Hematopoietic multipotent progenitor cell (in vitro differentiated cells): ENCODE measurements around a stretch of chr2.

DNA sequence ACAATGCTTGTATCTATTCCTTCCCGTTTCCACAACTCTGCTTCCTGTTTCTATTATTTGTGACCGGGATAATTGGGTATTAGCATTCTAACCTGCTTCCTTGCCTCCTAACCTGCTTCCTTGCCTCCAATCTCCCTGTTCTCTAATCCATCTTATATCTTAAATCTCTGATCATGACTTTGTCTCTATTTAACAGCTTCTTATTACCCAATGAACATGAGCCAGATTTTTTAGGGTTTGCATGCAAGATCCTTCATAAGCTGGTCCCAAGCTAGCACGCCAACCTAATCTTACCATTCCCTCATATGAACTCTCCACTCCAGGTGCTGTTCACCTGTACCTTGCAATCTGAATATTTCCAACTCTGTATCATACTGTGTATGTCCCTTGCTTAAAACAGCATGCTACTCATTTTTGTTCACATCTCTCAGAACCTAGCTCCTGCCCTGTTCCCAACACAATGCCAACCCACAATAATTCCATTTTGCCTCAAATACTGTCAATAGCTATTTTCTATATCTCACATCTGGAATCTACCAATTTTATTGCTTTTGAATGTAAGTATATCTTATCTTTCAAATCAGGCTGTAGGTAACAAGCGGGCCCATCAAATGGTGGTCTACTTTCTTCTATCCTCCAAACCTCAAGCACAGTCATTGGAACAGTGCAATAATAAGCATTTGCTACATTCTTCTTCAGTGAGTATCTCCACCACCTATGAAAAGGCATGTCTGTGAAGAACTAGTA, 411.5 kb downstream of the NCKAP5 start:
- CAGE, long polyA plus RNA, result no peak

- CAGE, long polyA plus RNA, result no peak
Measured at GRCh38 chr2:133265165-133266106, 302.8 kb downstream of the NCKAP5 start.

DNA sequence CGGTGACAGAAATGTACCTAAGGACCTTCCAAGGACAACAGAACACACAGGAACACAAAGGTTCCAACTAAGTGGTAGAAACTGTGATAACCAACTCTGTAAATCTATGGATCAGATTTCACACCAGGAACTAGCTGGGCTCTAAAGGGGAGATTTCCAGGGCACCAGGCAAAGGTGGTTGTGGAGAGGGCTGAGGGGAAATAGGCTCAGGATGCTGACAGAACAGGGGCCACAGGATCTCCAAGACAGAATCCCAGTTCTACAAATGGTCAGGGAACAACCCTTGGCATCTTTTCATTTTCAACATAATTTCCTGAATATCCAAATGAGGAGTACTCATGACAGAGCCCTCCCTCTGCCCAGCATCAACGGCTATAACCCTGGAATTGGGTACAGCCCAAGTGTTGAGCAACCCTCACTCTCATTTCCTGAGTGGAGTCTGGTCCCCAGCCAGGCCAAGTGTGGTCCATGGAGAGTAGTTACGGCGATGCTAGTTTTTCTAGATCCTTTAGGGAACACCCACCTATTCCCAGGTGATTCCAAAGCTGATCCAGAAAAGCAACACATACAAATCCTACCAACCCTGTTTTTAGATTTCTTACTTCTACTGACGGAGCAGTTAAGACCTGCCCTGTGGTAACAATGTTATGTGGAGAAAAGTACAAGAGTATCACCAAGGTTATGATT, 78.3 kb downstream of the NCKAP5 start:
- CAGE, long polyA plus RNA, result no peak

GRCh38 chr2:133641311-133642101, 73.2 kb upstream of the NCKAP5 start:
- CAGE, long polyA plus RNA, result no peak

- CAGE, long polyA plus RNA, result no peak
Measured at GRCh38 chr2:133657521-133658141, 89.4 kb upstream of the NCKAP5 start.

GRCh38 chr2:133780237-133780479, 211.9 kb upstream of the NCKAP5 start:
- CAGE, long polyA plus RNA, result no peak

DNA sequence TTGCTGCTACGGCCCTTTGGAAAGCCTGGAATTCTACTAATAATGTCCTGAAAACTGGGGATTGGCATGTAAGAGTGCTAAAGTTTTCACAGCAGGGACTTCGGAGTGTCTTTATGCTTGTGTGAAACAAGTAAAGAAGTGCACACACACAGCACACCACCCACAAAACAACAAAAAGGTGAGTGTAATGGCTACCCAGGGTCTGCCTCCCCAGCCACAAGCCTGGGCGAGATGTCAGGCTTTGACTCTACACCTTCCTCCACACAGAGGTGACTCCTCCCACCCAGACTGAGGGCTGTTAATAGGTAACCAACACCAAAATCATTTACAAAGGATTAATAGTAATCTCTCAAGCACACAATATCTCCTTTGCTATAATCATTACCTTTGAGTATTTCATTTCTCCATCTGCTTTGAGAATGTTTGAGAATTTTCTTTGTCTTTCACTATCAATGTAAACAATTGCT, 166.7 kb upstream of the MGAT5 start:
- CAGE, long polyA plus RNA, result no peak

GRCh38 chr2:134143386-134144546, 110.1 kb upstream of the MGAT5 start:
- CAGE, long polyA plus RNA, result no peak

GRCh38 chr2:134173158-134173921, 80.5 kb upstream of the MGAT5 start:
- CAGE, long polyA plus RNA, result no peak

DNA sequence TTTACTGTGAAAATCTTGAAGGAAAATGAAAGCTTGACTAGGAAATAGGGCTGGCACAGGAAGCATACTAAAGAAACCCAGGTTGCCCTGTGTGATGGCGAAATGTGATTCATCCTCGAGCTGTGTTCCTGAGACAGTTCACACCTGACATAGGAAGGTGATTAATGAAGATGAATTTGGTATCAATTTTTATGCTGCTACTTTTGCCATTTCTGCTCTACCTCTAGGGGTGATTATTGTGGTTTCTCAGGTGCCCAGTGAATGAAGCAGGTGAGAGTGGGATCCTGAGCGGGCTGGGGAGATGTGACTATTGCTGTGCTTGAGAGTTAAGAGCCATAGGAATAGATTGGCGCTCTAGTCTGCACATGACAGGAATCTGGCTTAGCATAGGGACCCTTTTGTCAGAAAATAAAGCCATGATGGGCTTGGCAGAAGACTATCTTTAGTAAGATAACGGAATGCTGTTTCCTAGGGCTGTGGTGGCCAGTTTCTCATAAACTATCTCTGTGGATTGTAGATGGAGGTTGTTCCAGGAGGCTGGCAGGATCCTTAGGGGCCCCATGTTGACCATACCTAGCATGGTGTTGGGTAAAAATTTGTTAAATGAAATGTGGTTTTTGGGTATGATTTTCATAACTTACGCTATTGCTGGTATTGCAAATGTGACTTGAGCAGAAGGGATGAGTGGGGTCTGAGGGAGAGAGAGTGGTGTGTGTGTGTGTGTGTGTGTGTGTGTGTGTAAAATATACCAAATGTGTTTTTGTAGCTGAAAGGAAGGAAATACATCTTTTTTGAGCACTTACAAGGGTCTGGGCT, 37.1 kb upstream of the MGAT5 start:
- CAGE, long polyA plus RNA, result no peak

GRCh38 chr2:134232038-134232925, 21.6 kb upstream of the MGAT5 start:
- CAGE, long polyA plus RNA, result no peak

DNA sequence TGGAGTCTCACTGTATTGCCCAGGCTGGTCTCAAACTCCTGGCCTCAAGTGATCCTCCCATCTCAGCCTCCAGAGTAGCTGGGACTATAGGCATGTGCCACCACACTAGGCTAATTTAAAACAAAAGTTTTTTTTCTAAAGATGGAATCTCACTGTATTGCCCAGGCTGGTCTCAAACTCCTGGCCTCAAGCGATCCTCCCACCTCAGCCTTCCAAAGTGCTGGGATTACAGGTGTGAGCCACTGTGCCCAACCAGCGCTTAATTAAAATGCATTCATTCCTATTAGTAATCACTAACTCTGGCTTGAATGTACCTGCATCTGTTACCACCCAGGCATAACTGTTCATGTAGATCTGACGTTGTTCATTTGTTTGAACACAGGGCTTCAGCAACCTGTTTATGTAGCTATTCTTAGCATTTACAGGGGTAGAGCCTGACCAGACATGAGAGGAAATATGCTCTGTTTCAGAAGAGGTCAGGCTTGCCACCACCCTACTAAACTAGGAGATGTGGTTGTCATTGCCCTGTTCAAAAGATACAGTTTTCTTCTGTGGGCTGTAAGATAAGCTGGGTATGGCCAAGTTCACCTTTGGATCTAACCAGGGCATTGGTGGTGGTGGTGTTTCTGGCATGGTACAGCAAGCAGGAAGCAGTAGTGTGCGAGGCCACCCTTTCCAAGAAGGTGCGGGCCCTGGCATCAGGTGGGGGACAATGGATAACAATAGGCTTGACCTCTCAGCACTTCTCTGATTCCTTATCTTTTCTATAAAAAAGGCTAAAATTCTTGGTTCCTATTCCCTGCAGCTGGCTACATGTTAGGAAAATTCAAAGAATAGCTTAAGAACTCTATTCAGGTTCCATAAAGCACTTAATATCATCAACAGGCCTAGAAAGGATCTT, 8.8 kb downstream of the MGAT5 start:
- CAGE, long polyA plus RNA, result no peak

DNA sequence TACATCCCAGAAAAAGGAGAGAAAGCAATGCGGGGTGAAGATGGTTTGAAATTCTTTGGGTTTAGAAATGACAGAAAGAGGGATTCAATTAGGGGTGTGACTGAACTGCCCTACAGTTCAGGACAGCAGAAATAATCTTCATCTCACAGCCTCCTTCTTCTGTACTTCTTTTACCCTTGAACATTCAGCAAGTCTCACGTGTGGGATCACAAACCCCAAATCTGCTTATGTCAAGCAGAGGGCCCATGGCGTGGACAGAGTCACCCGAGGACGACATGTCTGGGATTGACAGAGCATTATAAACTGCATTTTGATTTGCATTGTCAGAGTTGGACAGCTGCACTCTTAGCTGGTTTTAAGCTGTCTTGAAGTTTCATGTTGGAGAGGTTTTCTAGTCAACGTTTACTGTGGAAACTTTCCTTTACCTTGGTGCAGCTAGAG, 26.3 kb downstream of the MGAT5 start:
- CAGE, long polyA plus RNA, result no peak

GRCh38 chr2:134287242-134287851, 33.5 kb downstream of the MGAT5 start:
- CAGE, long polyA plus RNA, result no peak

- CAGE, long polyA plus RNA, result no peak
Measured at GRCh38 chr2:134320925-134321478, 67.1 kb downstream of the MGAT5 start.

DNA sequence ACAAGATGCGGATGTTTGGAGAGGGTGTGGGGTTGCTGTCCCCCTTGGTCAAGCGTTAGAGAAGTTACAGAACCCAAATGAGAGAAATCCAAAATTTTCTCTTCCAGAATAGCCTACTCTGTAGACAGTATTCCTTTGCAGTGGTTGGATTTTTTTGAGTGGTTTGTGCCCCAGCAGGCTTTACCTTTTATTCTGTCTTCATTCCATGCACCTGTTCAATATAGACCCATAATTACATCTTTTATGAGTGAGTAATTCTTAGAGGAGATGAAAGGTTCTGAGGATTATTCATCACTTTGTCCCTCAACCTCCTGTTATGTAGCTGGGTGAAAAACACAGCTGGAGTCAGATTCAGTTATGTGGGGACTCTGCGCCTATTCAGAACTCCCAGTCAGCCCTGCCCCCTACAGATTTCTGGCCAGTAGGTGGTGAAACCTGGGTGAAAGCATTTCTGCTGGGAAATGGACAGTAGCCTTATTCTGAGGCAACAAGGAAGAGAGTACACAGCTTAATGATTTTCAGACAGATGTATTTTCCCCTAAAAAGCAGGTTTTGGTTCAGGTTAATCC, 107.7 kb downstream of the MGAT5 start:
- CAGE, long polyA plus RNA, result no peak

GRCh38 chr2:134457725-134458353, 204.0 kb downstream of the MGAT5 start:
- CAGE, long polyA plus RNA, result no peak

DNA sequence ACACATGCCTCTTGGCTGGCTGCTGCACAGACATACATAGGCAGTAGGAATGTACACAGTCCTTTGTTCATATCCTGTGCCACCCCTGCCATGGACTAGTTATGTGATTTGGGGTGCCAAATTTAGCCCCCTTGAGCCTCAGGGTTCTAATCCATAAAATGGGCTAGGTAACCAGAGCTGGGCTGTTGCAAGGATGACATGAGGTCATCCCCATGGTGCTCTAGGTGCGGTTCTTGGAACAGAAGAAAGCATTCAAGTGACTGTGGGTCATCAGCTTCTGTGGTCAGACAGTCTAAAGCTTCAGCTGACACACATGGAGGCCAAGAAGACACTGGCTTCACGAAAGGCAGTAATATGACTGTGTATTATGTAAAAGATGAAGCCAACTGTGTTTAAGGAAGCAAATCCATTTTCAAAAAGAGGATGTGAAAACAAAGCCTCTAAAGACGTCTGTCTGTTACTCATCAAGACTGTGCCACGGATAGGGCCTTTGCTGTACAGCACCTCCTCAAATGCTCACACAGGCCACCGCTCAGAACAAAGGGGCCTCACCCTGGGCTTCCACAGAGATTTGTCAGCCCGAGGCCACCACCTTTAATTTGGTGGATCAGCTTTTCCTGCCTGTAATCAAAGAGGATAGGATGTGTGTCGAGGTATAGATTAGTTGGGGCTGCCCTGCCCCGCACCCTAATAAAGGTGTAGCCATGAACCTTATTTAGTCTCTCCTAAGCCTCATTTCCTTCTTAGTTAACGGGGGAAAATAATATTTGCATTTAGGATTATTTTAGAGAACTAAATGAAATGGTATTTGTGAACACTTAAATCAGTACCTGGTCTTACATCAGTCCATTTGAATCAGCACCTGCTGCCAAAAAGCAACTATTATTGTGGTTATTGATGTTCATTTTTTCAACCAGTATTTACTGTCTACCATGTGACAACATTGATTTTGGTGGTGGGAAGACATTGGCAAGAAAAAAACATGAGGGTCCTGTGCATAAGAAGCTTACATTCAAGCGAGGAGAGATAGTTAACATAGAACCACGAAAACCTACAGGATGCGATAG, 21.2 kb upstream of the TMEM163 start:
- CAGE, long polyA plus RNA, result no peak

- CAGE, long polyA plus RNA, result no peak
Measured at GRCh38 chr2:134975596-134976305, 57.1 kb downstream of the CCNT2 start.

- CAGE, long polyA plus RNA, result no peak
Measured at GRCh38 chr2:135604602-135605214, 73.4 kb downstream of the R3HDM1 start.